Umbilical cord (tissue), 2 donors: ENCODE measurements around the genes RBP7 and C1orf127.

GRCh38 chr1:9996895-9997541, at the start of gene RBP7:
TSS of gene RBP7 (plus strand) at chr1:9997228.
- RAMPAGE, long total RNA, result no peak

GRCh38 chr1:10095246-10095824, 62.6 kb downstream of the UBE4B start:
- RAMPAGE, long total RNA, result no peak

DNA sequence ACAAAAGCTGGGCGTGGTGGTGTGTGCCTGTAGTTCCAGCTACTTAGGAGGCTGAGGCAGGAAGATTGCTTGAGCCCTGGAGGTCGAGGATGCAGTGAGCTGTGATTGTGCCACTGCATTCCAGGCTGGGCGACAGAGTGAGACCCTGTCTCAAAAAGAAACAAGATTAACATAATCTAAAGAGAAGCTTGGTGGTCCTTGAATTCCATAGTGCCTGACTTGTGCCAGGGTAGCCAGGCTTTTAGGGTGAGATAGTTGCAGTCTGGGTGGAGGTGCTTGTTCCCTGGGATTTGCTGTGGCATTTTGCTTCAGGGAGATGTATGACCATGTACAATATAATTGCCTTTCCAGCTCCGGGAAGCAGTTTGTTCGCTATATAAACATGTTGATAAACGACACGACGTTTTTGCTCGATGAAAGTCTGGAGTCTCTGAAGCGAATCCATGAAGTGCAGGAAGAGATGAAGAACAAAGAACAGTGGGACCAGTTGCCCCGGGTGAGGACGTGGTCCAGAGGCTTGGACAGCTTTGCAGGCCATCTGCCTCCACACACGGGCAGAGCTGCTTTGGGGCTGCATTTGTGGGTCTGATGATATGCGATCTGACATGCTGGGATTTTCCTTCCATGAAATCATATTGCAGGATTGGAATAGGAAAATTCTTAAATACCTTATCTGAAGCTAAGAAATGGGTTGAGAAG, 49.4 kb upstream of the KIF1B start:
- RAMPAGE, long total RNA, result no peak

DNA sequence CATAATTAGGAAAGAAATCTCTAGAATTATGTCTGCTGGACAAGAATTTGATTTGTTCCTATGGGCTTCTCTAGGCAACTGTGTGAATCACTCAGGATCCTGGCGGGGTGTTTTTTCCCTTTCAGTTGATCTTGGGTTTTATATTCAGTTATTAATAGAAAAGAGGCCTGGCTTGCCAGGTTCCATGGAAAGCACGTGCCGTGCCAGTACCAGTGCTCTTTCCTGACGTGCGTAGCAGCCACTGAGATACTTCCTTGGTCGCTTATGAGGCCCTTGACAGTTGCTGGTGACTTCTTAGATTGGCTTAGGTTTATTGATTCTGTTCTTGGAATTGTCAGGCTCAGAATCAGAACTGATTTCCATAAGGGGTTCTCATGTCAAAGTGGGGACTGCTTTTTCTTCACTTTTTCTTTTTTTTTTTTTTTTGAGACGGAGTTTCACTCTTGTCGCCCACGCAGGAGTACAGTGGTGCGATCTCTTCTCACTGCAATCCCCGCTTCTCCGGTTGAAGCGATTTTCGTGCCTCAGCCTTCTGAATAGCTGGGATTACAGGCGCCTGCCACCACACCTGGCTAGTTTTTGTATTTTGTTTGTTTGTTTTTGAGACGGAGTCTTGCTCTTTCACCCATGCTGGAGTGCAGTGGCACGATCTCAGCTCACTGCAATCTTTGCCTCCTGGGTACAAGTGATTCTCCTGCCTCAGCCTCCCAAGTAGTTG, 48.6 kb upstream of the KIF1B start:
- RAMPAGE, long total RNA, result no peak

DNA sequence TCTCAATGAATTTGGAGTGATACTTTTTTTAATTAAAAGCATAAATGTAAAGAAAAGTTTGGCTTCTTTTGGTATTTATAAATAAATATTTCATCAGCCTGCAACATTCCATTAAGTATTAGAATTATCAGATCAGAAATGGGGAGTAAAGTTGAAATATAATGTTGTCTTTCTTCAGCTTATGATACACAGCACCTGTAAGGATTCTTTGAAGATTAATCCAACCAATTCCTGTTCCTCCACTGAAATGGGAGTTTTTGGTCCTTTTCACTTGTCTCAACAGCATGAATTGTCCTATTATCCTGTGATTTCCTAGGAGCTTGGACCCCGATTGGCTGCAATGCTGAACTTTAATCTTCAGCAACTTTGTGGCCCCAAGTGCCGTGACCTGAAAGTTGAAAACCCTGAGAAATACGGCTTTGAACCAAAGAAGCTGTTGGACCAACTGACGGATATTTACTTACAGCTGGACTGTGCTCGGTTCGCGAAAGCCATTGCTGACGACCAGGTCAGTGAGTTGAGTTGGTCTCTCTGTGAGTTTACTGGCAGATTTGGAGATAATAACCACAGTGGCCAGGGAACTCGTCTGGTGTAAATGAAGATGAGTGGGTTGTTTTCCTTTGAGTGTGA, 39.4 kb upstream of the KIF1B start:
- RAMPAGE, long total RNA, result no peak

GRCh38 chr1:10237566-10238119, 27.3 kb downstream of the KIF1B start:
- RAMPAGE, long total RNA, result no peak

- RAMPAGE, long total RNA, result no peak
These were observed 22.2 kb upstream of the PGD start for GRCh38 chr1:10376682-10377096.

- RAMPAGE, long total RNA, result no peak
These were observed 10.6 kb upstream of the PGD start for GRCh38 chr1:10388214-10388657.

DNA sequence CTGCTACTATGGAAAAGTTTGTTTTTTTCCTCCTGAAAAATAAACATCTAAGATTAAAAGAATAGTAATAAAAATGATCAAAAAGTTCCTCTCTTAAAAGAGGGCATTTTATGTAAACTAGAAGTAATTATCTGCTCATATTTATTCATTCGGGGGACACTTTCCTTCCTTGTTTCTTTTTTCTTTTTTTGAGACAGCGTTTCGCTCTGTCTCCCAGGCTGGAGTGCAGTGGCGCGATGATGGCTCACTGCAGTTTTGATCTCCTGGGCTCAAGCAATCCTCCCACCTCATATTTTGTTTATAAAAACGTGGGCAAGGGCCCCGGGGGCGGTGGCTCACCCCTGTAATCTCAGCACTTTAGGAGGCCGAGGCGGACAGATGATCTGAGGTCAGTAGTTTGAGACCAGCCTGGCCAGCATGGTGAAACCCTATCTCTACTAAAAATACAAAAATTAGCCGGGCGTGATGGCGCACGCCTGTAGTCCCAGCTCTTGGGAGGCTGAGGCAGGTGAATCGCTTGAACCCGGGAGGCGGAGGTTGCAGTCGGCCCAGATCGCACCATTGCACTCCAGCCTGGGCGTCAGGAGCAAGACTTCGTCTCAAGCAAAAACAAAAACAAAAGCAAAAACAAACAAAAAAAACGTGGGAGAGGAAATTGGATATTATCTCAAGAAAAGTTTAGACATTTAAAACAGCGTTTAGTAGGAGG, 880 bp upstream of the DFFA start:
- RAMPAGE, long total RNA, result no peak

GRCh38 chr1:10622021-10622469, 147.3 kb downstream of the PEX14 start:
- RAMPAGE, long total RNA, result no peak

GRCh38 chr1:10665043-10665721, 131.3 kb downstream of the CASZ1 start:
- RAMPAGE, long total RNA, result no peak

GRCh38 chr1:10686898-10687745, 109.3 kb downstream of the CASZ1 start:
- RAMPAGE, long total RNA, result no peak

- RAMPAGE, long total RNA, result no peak
These were observed 104.0 kb downstream of the CASZ1 start for GRCh38 chr1:10692152-10693072.

DNA sequence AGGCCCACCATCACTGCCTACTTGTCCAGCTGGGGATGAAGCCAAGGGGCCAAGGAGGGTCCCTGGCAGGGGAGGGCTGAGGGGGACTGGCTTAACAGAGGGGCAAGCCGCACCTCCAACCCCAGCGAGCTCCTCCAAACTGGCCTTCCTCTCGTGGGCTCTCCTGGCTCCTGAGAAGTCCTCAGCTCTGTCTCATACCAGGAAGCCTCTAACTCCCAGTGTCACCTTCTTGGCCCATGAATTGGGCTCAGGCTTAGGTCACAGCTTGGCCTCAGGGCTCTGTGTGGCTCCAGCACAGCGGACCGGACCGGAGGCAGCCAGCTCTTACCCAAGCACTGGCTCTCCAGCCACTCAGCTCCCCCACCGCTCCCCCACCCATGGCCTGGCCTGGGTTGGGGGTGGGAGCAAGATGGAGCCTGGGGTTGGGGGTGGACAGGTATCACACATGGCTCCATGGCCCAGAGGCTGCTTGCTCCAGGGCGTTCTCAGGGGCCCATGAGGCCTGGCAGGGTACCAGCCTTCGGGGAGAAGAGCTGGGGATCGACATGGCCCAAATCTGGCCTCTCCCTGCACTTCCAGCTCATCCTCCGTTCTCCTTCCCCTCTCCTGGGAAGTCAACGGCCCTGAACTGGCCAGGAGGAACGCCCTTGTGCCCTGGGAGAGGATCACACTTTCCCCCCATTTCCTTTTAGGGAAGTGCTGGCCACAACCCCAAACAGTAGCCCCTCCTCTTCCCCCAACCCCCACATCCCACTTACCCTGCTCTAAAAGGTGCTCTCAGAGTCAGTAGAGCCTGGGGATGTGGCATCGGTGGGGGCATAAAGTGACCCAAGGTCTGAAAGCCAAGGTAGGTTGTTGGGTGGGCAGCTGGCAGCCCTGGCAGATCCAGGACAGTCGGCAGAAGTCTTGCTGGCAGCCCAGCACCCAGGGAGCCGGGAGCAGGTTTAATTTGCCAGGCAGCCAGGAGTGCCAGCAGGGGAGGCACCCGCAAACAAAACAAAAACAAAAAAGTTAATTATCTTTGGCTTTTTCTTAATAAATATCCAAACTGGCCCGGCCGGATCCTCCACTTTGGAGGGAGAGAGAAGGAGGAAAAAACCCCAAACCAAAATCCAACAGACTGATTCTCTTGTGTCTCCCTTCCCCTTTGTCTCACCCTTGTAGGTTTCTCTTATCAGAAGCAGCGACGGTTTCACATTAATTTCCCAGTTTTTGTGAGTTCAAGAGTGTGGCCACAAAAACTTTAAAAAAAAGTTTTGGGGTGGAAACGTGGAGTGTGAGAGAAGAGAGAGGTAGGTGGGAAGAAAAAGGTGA, 97.4 kb downstream of the CASZ1 start:
- RAMPAGE, long total RNA, result no peak

GRCh38 chr1:10710562-10710961, 85.9 kb downstream of the CASZ1 start:
- RAMPAGE, long total RNA, result no peak

- RAMPAGE, long total RNA, result no peak
These were observed 6.9 kb downstream of the CASZ1 start for GRCh38 chr1:10789250-10790210.

GRCh38 chr1:10969319-10969825, 12.5 kb downstream of the C1orf127 start:
- RAMPAGE, long total RNA, result no peak

DNA sequence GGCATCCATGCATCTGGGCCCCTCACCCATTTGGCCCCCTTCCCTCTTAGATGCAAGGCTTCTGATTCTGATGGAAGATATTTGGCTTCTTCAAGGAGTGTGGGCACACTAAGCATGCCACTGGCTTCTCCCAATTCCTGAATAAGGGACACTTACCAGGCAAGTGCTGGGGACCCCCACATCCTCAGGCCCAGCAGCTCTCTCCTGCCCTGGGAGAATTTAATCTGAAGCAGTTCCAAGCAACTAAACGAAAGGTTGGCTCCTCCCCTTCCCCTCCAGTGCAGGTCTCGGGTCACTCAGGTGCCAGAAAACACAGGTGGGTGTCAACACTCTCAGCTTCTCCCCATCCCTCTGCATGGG, at the start of gene C1orf127:
C1orf127 (minus strand) TSS at position 221 of the 360 bp plus-strand sequence.
- RAMPAGE, long total RNA, result no peak

DNA sequence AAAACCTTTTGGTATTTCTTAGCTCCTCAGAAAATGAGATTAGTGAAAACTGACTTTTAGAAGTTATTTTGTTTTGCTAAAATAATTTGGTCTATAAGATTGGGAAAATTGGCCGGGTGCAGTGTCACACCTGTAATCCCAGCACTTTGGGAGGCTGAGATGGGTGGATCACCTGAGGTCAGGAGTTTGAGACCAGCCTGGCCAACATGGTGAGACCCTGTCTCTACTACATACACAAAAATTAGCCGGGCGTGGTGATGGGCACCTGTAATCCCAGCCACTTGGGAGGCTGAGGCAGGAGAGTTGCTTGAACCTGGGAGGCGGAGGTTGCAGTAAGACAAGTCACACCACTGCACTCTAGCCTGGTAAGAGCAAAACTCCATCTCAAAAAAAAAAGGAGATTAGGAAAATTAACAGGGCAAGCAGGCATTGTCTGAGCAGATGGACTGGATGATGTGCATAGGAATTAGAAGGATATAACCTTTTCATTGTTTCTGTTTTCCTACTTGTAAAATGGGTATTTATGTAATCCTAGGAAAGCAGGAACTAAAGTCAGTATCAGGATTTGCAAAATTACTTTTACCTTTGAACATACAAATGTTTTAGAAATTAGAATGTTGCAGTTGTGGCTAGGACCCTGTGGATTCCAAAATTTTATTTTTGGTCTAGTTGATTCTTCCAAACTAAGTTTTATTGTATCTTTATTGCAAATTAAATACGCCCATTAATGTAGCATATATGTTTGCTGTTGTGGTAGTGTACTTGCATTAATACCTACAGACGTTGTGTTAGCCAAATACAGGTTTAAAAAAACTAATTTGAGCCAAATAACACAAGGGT, 15.6 kb downstream of the TARDBP start:
- RAMPAGE, long total RNA, result no peak

- RAMPAGE, long total RNA, result no peak
These were observed 700 bp upstream of the SRM start for GRCh38 chr1:11060640-11060795.